Skin of body (tissue), 2 donors: ENCODE data around the genes SH2B3 and PTPN11.

DNA sequence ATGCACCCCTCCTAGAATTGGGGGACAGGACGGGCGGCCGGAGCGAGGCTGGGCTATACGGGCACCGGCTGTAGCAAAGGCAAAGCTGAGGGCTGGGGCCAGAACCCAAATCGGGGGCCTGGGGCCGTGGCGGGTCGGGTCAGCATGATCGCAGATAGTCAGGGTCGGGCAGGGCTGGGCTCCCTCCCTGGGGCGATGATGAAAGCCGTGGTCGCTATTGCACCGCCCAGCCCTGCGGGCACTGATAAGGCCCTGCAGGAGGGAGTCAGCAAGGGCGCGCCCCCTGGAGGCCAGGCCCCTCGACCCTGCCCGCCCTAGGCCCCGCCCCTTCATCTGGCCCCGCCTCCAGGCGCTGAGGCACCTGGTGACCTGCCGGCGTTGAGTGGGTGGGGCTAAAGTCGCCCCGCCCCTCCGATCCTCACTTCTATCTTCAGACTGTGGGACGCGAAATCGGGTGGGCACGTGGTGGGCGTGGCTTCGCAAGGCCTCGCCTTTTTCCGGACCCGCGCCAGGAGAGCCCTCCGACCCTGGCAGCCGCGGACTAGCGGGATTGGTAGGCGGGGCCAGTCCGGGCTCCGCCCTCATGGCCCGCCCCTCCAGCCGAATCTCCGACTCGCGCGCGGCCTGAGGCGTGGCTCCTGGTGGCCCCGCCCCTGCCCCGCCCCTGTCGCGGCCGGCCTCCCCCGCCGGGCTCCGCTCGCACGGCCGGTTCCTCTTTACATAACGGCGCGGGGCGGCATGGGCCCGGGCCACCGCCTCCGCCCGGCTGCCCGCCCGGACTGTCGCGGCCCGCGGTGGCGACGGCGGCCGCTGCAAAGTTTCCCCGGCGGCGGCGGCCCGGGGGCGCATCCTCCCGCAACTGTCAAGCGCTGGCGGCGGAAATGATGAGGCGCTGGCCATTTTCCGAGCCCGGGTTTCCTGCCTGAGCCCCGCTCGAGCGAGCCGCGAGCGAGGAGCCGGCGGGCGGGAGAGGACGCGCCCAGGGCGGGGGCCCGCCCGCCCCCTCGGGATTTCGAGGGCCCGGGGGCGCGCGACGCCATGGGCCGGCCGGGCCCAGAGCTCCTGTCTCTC, at the start of gene SH2B3:
TSS of gene SH2B3 (plus strand) at position 719 of the 1,071 bp plus-strand sequence.
- RAMPAGE, long total RNA, result no peak

DNA sequence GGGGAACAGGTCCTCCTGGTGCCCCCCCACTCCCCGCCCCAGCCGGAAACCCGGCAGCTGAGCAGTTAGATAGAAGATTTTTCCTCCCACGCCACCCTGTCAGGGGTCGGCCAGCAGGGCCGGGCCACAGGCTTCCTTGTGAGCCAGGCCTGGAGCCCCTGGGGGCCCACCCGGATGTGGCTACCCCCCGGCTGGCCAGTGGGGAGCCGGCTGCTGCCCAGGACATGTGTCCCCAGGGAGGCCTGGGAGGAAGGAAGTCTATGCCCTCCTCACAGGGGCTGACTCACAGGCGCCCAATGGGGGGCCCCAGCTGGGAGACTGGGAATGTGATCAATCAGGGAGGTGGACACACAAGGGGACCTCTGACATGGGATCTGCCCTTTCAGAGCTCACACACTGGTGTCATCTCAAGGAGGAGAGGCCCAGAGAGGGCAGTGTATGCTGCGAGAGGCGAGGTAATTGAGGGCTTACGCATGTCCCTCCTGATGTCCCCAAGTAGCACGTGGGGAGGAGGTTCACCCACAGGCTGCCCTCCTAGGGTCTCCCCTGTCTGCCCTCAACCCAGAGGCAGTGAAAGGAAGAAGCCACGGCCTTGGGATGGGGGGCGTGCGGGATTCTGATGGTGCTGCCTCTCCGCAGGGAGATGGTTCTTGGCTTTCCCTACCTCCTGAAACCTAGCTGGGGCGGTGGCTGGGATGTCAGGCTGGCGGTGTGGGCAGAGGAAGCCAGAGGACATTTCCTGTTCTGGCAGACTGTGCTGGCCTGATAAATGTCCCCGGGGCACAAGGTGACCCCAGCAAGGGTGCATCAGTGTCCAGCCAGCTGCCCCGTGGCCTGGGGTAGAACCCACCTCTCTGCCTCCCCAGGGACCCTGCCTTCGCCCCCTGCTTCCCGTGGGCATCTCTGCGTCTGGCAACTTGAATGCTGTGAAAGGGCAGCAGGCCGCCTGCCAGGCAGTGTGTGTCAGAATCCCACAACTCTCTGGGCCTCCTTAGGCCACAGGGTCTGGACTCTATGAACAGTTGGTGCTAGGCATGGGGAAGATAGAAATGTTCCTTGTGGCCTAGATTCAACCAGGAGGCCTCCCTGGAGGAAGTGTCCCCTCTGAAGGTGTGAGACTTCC, 4.5 kb downstream of the SH2B3 start:
- RAMPAGE, long total RNA, result no peak

DNA sequence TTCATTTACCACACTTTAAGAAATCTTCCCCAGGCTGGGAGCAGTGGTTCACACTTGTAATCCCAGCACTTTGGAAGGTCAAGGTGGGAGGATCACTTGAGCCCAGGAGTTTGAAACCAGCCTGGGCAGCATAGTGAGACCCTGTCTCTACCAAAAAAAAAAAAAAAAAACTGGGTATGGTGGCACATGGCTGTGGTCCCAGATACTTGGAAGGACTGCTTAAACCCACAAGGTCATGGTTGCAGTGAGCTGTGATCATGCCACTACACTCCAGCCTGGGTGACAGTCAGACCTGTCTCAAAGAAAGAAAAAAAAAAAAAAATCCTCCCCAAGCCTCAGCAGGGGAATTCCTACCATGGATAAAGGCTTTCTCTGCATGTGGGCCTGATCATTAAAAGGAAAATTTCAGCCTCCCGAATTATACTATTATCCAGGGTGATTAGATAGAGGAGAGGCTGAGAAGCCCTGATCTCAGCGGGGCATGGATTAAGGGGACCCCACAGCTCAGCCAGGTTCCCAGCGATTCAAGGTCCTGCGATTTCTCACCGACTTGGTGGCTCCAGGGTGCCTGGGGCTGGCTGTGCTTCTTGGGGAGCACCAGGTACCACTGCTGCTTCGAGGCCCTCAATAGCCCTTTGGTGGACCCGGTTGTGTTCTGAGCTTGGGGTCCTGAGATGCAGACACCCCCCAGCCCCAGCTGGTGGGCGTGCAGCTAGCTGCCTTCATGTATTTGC, 5.5 kb downstream of the SH2B3 start:
- RAMPAGE, long total RNA, result no peak

DNA sequence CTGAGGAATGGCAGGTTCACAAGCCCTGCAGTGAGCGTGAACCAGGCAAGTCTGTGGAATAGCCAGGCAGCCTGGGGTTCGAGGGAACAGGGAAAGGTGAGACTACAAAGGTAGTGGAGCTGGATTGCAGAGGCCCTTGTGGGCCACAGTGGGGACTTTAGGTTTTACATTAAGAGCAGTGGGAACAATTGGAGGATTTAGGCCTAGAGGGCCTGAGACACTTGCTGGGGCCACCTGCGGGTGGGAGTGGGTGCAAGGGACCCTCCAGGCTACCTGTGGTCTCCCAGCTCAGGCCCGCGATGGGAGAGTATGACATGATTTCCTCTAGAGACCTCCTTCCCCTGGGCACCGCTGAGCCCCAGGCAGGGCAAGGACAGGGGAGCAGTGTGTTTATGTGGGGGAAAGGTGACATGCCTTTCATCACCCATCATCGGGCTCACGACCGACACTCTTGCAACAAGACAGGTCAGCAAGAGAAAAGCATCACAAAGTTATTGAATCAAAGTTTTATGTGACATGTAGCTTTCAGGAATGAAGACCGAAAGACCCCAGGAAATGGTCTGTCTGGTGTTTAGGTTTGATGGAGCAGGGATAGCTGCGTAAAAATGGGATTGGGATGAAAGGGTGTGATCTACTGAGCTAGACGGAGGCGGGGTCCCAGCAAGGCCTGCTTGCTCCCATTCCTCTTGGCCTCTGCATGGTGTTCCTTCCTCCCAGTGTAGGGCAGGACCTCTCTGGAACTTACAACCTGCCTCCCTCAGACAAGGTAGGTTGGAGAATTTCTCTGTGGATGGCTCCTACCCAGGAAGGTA, 19.9 kb downstream of the SH2B3 start:
- RAMPAGE, long total RNA, result no peak

DNA sequence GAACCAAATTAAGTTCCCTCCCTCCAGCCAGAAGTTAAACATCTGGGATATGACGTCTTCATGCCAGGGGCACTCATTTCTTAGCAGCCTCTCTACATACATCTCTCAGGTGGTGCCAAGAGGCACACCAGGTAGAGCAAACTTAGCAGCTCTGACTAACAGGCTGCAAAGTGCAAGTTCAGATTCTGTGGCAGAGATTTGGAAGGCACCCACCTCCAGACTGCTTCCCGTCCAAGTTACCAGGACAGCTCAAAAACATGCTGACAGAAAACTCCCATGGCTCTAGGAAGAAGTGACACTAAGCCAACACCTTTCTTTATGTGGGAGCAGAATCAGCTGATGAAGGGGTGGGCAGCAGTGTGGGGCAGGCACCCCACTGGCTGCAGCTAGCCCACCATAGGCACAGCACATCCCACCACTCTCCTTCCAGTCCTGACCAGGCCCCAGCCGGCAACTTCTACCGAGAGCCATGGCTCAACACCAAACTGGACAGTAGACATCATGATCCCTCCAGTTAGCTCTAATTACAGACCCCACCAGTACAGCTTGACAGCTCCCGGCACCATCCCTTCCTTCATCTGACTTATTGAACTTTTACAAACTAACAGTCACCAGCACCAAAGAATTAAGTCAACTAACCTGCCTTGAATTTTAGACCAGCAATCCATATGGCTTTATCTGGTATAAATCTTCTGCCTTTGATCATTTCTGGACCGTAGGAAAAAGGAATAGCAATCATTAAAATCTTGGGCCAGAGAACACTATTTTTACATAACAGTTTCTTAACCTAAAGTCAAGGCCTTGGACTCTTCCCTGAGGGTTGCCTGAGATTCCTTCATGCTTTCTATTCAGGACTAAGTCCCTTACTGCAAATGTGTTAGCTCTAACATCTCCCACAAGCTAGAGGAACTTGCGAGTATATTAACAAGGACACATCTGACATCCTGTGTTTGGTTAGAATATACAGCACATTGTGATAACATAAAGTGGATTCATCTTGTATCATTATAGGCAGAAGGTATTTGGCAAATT, 45.1 kb downstream of the SH2B3 start:
- RAMPAGE, long total RNA, result no peak

GRCh38 chr12:111451515-111452409, 46.0 kb downstream of the SH2B3 start:
- RAMPAGE, long total RNA, result no peak

DNA sequence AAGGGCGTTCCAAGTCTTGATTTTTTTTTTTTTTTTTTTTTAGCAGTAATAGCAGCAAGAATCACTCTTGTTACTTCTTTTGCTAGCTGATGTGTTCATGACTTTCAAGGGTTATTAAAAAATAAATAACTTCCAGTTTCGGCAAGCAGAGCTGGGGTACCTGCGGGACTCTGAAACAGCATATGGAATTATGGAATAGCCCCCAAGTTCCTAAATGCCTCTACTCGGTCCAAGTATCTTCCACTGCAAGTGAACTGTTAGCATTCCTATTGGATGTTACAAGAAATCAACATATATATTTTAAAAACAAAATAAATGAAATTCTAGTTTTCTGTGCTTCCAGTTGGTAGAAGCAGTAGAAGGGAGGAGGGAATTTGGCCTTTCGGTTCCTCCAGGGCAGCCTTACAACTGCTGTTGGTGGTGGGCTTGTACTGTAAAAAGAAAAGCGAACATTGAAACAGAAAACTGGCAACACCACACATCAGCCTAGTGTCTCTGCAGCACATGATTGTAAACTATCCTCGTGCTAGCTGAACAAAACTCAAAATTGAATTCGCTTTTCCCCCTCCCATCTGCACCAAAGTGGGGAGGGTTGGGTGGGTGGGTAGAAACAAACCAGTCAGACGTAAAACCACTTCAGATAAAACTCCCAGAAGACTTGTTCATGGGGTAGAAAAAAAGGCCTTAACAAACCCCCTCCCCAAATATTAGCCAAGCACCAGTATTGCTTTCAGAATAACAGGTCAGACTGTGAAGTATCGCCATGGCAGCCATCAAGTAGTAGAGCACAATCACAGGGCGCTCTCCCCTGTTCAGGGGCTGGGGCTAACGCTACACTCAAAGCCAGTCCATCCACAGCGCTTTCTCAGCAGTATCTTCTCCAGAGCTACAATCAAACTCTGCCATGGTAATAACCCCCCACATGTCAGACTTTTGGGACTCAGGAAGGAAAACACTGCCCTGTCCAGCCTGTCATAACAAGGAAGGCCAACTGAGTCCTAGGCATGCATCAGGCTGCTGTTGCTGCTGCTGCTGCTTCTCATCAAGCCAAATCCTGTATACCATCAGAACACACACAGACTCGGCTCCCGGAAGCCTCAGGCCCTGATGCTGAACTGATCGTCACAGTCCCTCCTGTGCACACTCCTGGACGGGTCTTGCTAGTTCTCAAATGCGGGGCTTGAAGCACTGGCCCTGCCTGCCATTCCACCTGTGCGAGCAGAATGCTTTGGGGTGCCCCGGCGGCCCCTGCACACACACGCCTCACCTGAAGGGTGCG, 47.1 kb downstream of the SH2B3 start:
- RAMPAGE, long total RNA, result no peak

DNA sequence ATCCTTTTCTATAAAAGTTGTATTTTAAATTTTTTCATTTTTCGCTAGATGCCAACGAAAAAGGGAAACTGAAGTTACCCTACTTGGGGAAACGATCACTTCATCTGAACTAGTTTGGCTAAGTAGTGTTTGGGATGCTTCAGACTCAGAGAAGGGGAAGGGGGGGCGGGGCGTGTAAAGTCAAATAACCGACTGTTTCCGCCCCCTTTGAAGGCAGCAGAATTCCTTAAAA, 2.2 kb downstream of the ATXN2 start:
- RAMPAGE, long total RNA, result no peak

- RAMPAGE, long total RNA, result no peak
Measured at GRCh38 chr12:111597230-111597860, 1.8 kb downstream of the ATXN2 start.

GRCh38 chr12:111681432-111682001, 4.2 kb downstream of the BRAP start:
- RAMPAGE, long total RNA, result no peak

GRCh38 chr12:111813433-111813967, 28.5 kb upstream of the MAPKAPK5 start:
- RAMPAGE, long total RNA, result no peak

GRCh38 chr12:111840637-111841782, 1.0 kb upstream of the MAPKAPK5 start:
- RAMPAGE, long total RNA, result no peak

DNA sequence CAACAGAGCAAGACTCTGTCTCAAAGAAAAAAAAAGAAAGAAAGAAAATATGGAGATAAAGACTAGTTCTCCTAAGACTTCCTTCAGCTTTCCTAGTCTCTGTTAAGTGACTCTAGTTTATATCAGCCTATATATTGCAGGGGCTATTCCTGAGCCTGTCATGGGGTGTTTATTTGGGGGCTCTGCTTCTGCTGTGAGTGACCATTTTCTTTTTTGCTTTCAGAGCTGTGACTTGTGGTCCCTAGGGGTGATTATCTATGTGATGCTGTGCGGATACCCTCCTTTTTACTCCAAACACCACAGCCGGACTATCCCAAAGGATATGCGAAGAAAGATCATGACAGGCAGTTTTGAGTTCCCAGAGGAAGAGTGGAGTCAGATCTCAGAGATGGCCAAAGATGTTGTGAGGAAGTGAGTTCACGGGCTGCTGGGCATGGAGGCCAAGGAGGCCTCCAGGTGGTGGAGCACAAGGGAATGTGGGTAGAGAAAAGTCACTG, 41.4 kb downstream of the MAPKAPK5 start:
- RAMPAGE, long total RNA, result no peak

GRCh38 chr12:111885651-111886119, 43.7 kb downstream of the MAPKAPK5 start:
- RAMPAGE, long total RNA, result no peak

- RAMPAGE, long total RNA, result no peak
Measured at GRCh38 chr12:111889833-111890238, 47.8 kb downstream of the MAPKAPK5 start.

DNA sequence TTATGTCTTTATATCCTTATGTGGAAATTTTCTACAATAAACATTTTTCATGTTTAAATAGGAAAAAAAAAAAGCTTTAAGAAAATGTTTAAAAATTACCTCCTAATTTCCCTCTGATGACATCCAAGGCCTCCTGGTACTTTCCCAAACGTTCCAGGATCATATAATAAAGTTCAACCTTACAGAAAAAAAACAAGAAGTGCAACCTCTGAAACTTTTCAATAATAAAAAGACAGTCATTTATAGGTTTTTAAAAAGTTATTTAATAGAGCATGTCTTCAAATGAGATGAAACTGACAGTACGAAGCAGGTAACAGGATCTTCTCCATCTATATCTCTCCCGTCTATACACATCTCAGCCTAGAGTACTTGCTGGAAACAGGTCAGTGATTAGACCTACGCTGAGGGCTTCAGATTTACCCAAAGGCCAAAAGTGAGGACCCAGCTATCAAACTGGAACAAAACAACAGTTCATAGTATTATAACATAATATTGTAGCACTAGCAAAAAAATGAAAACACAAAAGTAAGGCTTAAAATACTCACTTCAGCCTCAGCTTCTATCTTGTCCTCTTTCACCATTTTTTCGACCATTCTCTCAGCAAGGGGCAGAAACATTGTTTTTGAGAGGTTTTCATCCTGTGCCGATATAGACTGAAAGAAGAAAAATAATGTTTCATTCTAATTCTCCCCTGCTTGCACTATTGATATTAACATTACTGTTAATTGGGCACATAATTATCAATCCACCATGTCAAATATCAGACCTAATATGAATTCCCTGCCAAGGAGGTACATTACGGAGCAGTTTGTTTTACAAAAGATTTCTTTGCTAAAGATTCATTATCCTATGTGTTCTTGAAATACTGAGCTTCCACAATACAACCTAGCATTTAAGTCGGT, 30.2 kb downstream of the NAA25 start:
- RAMPAGE, long total RNA, result no peak

DNA sequence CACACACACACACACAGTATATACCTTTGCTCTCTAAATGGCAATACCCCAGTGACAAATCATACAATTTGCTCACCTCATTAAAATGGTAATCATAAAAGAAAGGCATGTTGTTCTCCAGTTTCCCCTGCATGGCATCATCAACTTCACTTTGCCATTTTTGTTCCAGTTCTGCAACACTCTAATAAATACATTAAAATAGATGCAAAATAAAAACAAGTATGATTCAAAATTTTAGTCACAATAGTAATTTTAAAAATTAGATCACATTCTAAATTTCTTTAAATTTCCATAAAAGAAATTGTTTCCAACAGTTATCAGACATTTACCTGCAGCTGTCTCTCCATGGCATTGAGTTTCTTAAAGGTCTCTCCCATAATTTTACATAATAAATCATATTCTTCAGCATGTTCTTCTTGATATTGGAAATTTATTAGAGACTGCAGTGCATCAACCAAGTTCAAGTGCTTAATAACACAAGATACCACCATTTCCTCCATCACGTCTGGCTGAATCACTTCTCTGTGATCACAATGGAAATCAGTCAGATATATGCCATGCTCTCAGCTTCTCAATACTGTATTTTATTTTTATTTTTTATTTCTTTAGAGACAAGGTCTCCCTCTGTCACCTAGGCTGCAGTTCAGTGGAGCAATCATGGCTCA, 122.8 kb downstream of the TRAFD1 start:
- RAMPAGE, long total RNA, result no peak

DNA sequence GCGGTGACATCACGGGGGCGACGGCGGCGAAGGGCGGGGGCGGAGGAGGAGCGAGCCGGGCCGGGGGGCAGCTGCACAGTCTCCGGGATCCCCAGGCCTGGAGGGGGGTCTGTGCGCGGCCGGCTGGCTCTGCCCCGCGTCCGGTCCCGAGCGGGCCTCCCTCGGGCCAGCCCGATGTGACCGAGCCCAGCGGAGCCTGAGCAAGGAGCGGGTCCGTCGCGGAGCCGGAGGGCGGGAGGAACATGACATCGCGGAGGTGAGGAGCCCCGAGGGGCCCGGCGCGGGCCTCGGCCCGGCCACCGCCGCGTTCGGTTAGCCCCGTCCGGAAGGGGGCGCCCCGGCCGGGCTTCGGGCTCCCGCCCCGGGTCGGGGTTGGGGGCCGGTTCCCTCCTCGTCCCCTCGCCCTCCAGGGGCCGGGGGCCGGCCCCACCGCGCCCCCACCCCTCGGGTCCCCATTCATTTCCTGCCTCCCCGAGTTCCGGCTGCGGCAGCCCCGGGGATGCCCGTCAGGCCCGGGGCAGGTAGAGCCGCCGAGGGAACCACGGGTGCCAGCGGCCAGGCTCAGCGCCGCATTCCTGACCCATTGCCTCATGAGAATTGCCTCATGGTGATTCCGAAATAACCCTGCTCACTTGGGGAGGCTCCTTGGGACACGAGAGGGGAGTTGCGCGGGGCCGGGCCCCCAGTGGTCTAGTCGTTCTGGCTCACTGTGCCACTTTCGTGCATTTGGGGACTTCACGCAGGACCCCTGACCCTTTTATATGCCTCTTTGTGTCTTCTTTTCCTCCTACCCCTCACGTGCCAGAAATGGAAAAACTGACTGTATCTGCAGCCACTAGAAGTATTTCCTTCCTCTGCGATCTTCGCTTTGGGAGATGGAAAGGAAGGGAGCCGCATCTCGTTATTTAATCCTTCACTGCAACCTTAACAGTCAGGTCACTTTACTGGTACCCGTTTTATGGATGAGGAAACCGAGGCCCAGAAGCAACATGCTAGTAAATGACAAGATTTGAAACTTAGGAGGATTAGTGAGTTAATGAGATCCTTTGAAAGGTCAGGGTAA, at the start of gene PTPN11:
TSS of gene PTPN11 (plus strand) at position 78 of the 1,063 bp plus-strand sequence.
- RAMPAGE, long total RNA, result no peak

DNA sequence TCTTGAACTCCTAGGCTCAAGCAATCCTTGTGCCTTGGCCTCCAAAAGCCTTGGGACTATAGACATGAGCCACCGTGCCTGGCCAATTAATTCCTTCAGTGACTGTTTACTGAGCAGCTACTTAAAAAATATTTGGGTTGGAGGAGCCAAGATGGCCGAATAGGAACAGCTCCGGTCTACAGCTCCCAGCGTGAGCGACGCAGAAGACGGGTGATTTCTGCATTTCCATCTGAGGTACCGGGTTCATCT, 170.6 kb upstream of the RPH3A start:
- RAMPAGE, long total RNA, result no peak

DNA sequence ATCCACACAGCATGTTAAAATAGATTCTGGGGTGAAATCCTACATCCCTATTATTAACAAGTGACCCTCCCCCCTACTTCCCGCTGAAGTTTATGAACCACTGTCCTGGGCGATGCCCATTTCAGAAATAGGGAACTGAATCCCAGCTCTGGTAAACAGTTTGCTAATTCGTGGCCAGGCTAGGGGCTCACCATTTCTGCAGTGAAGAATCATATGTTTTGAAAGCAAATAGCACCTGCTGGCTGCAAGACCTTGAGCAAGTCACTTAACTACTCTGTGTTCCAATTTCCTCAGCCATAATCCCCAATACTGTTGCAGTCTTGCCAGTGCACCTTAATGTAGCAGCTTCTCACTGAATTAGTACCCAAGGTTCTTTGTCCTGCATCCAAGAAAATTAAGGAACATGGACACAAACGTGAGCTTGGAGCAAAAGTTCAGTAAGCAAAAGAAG, 642 bp downstream of the OAS1 start:
- RAMPAGE, long total RNA, result no peak